Thyroid gland (tissue), 7 donors: ENCODE measurements around a stretch of chr9.

- PRO-cap, 2 experiments = peak in 2 of 2 experiments; most common plus-strand start chr9:133993149 (in 1); most common minus-strand start chr9:133993498 (in 1)
- RAMPAGE, long total RNA, 5 experiments = no peak in any of the 5 experiments
Measured at GRCh38 chr9:133993061-133993983, 1.2 kb upstream of the VAV2 start.

GRCh38 chr9:134048042-134048656, 19.7 kb downstream of the BRD3 start:
- PRO-cap, 2 experiments = no peak in any of the 2 experiments
- RAMPAGE, long total RNA, 5 experiments = no peak in any of the 5 experiments

DNA sequence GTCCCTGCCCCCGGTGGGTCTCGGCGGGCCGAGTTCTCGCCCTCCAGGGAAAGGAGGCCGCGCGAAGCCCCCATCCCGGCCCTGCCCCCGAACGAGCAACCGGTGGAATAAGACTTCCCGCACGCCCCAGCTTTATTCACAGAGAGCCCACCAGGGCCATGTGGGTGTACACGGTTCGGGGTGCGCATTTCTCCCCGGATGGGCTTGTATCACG, 1.0 kb downstream of the BRD3 start:
- PRO-cap, 2 experiments = no peak in any of the 2 experiments
- RAMPAGE, long total RNA, 5 experiments = no peak in any of the 5 experiments

- PRO-cap, 2 experiments = no peak in any of the 2 experiments
- RAMPAGE, long total RNA, 5 experiments = no peak in any of the 5 experiments
Measured at GRCh38 chr9:134136917-134137456, 1.1 kb downstream of the WDR5 start.

- PRO-cap, 2 experiments = peak in 1 of 2 experiments; most common plus-strand start chr9:134163736 (in 1); most common minus-strand start chr9:134163652 (in 1)
- RAMPAGE, long total RNA, 5 experiments = no peak in any of the 5 experiments
Measured at GRCh38 chr9:134163233-134164195, 27.6 kb downstream of the WDR5 start.

GRCh38 chr9:134164450-134165494, 28.9 kb downstream of the WDR5 start:
- PRO-cap, 2 experiments = peak in 2 of 2 experiments; most common plus-strand start chr9:134164983 (in 1); most common minus-strand start chr9:134164569 (in 2)
- RAMPAGE, long total RNA, 5 experiments = start-site peak on the plus strand in 1 of 5 experiments, at chr9:134164983-134165075 at its widest, 6 to 11 reads per replicate

GRCh38 chr9:134169488-134170270, 33.8 kb downstream of the WDR5 start:
- PRO-cap, 2 experiments = no peak in any of the 2 experiments
- RAMPAGE, long total RNA, 5 experiments = no peak in any of the 5 experiments

DNA sequence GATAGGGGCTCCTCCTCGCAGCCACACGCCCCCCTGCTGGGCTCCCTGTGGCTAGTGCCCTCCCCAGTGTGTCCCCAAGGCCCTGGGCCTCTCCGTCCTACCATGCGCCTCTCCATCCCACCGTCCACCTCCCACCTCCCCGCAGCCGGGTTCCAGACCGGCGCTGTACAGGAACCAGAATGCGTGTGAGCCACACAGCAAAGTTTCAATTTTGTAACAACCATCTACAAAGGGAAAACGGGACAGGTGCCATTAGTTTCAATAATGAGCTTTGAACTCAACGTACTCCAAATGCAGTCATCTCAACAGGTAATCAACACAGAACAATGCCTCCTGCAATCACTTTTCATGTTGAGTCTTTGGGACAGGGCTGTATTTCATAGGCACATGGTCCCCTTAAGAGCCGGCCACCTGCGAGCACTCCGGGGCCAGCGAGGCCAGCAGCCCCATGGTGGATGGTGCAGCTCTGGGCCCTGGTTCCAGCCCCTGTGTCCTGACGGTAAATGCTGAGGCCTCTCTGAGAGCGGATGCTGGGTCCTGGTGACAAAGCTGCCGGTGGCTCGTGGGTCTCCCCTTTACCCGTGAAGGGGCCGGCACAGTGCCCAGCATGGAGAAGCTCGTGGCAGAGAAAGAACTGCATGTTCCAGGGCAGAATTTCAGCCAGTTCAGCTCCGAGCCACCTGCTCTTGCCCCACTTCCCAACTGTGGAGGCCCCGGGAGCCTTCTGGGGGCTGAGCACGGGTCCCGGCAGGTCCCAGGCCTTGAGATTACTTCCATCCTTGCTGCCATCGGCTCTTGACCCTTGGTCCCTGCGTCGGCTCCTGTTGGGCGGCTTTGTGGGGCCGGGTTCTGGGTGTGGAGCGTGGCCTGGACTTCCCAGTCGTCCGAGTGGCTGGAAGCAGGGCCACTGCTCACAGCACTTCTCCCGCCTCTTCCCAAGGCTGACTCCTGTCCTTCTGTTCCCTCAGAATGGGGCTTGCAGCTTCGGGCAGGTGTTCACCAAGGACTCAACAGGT, 54.5 kb downstream of the WDR5 start:
- PRO-cap, 2 experiments = no peak in any of the 2 experiments
- RAMPAGE, long total RNA, 5 experiments = no peak in any of the 5 experiments

- PRO-cap, 2 experiments = no peak in any of the 2 experiments
- RAMPAGE, long total RNA, 5 experiments = no peak in any of the 5 experiments
Measured at GRCh38 chr9:134264320-134264891, 61.8 kb upstream of the RXRA start.

DNA sequence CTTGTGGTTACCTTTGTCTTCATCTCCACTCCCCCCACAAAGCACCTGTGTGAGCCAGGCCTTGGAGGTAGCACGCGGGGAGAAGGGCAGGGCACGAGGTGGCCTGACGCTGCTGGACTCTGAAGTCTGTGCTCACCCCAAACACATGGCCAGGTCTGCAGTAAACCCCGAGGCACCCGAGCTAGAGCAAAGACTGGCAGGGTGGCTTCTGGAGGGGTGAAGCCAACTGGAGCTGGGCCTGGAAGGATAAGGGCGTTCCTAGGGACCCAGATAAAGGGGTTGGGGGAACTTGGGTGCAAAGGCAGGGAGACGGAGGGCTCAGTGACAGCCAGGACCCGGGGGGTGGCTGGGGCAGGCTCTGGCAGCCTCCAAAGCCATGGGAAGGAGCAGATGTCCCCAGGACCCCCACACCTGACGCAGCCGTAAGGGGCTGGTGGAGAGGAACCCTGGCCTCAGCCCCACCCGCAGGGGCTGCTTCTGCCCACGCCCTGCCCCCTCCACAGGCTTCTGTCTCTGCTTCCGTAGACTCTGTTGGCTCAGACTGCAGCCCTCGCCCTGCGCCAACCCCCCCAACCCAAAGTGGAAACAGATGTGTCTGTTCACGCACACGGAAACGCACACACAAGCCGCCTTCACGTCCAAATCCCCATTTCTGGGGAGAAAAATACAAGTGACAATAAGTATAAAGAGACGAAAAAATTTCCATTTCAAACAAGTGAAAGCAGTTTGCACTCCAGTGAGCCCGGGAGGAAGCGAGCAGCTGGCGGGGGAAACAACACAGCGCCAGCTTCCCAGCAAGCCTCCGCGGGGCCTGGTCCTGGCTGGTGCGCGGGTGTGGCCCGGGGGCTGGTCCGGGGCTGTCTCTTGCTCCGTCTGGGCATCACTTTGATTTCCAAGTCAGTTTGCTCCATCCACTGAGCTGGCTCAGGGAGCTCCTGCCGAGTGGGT, 32.7 kb upstream of the RXRA start:
- PRO-cap, 2 experiments = no peak in any of the 2 experiments
- RAMPAGE, long total RNA, 5 experiments = no peak in any of the 5 experiments

- PRO-cap, 2 experiments = peak in 1 of 2 experiments; most common minus-strand start chr9:134294341 (in 1)
- RAMPAGE, long total RNA, 5 experiments = no peak in any of the 5 experiments
Measured at GRCh38 chr9:134294195-134294796, 32.0 kb upstream of the RXRA start.

- PRO-cap, 2 experiments = no peak in any of the 2 experiments
- RAMPAGE, long total RNA, 5 experiments = no peak in any of the 5 experiments
Measured at GRCh38 chr9:134324301-134325058, 1.8 kb upstream of the RXRA start.

DNA sequence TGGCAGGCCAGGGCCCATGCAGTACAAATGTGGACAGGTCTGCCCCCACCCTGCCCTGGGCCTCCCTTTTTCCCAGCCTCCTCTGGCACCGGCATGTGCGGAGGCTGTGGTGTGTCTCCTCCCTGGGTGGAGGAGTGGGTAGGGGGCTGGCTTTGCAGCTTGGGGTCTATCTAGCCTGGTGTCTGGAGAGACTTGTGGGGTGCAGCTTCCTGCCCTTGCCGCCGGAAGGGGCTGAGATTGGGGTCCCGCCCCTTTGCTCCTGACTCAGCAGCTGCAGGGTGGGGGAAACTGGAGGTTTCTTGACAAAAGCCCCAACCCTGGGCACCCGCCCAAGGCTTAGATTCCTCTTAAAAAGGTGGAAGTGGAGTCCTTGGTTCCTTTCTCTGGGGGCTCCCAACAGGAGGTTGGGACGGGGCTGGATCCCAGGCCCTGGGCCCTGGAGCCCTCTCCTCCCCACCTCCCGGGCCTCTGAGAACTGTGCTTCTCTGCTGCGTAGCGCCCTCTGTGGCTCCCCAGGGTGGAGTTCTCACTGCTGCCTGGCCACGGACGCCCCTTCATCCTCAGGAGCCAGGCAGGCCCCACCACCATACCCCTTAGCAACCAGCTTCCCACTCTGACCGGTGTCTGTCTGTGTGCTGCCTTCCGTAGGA, 18.0 kb downstream of the RXRA start:
- PRO-cap, 2 experiments = no peak in any of the 2 experiments
- RAMPAGE, long total RNA, 5 experiments = no peak in any of the 5 experiments

GRCh38 chr9:134350612-134351697, 24.7 kb downstream of the RXRA start:
- PRO-cap, 2 experiments = no peak in any of the 2 experiments
- RAMPAGE, long total RNA, 5 experiments = no peak in any of the 5 experiments

GRCh38 chr9:134360785-134361736, 34.8 kb downstream of the RXRA start:
- PRO-cap, 2 experiments = no peak in any of the 2 experiments
- RAMPAGE, long total RNA, 5 experiments = no peak in any of the 5 experiments

- PRO-cap, 2 experiments = no peak in any of the 2 experiments
- RAMPAGE, long total RNA, 5 experiments = no peak in any of the 5 experiments
Measured at GRCh38 chr9:134430829-134431477, 104.7 kb downstream of the RXRA start.

DNA sequence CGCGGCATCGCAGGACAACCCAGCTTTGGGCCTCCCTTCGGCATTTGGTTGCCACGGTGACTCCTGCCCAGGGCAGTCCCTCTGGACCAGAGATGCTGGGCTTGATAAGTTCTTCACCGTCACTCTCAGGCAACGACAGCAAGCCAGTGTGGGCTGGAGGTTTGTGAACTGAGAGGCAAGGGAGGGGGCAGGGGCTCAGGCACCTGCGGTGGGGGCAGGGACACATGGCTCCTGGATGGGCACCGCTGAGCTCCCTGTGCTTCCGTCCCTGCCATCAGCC, 116.3 kb downstream of the RXRA start:
- PRO-cap, 2 experiments = no peak in any of the 2 experiments
- RAMPAGE, long total RNA, 5 experiments = no peak in any of the 5 experiments

- PRO-cap, 2 experiments = peak in 2 of 2 experiments; most common plus-strand start chr9:134456671 (in 2); most common minus-strand start chr9:134456275 (in 2)
- RAMPAGE, long total RNA, 5 experiments = no peak in any of the 5 experiments
Measured at GRCh38 chr9:134455869-134456894, 129.9 kb downstream of the RXRA start.

DNA sequence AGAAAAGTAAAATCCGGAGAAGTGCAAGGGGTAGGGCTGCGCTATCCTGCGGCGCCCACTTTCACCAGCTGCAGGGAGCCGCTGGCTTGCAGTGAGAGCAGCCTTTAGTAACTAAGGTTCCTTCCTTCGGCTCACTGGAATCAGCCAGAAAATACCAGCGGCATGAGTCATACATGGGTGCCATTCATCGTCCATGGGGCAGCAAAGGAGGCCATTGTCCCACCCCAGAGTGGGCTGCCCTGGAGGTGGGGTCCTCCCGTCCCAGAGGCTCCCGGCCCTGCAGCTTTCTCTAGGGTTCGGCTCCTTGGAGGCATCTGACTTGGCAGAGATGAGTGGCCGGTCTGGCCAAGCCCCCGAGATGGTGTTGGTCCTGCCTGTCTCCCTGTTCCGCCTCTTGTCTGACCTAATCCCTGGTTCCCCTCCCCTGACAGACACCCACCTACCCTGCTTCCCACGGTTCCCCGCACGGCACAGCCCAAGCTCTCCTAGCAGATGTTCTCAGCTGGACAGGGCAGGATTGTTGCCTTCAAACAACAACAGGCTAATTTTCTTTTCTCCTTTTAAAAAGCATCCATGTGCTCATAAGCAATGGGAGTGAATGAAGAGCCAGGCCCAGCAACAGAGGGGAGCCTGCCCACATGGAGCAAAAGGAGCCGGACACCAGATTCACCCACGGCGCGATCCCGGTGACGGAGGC, 97.1 kb upstream of the COL5A1 start:
- PRO-cap, 2 experiments = no peak in any of the 2 experiments
- RAMPAGE, long total RNA, 5 experiments = no peak in any of the 5 experiments

- PRO-cap, 2 experiments = no peak in any of the 2 experiments
- RAMPAGE, long total RNA, 5 experiments = no peak in any of the 5 experiments
Measured at GRCh38 chr9:134643254-134643787, 1.7 kb downstream of the COL5A1 start.